ENCODE results near the genes HSP90AB1, SPATS1 and PLA2G7.

DNA sequence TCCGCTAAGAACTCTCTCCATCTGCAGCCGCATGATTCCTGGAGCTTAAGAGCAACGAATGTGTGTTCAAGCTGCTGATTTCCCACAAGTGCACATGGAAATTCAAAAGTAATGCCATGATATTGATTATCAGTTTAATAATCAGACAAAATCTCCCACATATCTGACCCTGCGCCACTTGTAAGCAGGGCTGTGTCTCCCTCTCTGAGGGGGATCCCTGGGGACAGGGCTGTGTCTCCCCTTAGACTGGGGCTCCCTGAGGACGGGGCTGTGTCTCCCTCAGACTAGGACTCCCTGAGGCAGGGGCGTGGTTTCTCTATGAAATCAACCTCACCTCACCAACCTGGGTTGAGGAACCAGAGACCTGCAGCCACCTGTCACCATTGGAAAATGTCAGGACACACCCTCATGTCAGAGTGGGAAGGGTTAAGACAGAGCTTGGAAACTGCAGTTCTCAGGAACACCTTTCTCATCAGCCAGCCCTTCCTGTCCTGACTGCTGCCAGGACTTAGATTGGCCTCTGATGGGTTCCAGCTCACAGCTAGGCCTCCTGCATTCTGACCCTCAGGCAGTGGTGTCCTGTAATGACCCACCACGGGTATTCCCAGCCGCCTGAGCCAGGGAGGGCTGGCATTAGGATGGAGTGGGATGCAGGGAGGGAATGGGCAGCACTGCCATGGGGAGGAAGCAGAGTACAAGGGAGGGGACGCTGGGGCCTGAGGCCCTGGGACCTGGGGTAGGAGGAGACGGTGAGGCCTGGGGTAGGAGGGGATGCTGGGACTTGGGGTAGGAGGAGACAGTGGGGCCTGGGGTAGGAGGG, 76.4 kb downstream of the MRPL14 start:
- RRBS, result no CpG with 5 or more reads among the region's 10 CpGs

GRCh38 chr6:44056736-44057289, 70.4 kb downstream of the MRPL14 start:
- RRBS, result no CpG with 5 or more reads among the region's 11 CpGs

DNA sequence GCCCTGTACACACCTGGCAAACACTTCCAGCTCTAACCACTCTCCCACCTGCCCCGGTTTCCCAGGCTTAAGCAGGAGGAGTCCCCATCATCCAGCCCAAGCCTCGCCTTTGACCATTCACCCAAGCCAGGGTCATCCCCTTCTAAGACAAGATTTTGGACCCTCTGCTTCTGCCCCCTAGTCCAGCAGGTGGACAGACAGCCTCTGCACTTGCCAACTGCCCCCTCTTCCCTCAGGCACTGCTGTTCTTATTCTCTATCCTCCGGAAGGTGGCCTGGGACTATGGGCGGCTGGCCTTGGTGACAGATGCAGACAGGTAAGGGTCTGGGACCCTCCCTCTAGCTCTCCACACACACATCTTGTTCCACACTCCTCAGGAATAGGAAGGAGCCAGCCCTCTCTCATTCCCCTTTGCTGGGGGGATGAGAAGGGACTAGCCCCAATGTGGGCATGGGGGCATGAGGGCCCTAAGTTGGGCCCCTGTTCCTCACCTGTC, 7.5 kb downstream of the TMEM63B start:
- RRBS, result no CpG with 5 or more reads among the region's 4 CpGs

- RRBS, result no CpG with 5 or more reads among the region's 2 CpGs
Measured at GRCh38 chr6:44170062-44170261, 11.3 kb downstream of the CAPN11 start.

DNA sequence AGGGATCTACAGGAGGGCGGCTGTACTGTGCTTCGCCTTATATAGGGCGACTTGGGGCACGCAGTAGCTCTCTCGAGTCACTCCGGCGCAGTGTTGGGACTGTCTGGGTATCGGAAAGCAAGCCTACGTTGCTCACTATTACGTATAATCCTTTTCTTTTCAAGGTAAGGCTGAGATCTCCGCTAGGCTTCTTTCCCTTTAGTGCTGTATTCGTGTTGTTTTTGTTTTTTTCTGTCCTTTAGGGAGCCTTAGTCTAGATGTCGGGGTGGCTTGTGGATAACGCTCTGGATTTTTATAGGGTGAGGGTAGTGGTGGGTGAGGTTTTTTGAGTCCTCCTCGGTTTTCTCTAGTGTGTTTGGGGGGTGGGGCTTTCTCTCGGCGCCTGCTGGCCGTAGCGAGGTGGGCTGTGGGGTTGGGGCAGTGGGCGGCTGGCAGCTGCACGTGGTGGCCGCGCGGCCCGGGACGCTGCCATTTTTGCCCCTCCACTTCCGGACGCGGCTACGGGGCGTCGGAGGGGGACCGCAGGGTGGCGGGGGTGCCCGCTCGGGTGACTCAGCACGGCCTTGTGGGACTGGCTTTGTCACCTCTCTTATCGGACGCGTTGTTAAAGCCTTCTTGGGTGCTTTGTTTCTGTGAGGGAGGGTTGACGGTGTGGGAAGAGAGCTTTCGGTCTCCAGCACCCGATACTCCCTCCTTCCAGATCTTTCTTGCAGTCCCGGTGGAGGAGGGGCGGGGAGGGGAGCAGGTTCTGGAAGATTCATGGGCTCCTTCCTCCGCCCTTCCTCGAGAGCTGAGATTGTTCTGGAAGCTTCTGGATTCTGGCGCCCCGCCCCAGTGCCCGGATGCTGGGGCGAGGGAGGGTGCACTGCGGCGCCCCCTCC, at the start of gene HSP90AB1:
HSP90AB1 (plus strand) TSS at position 70 of the 881 bp plus-strand sequence.
- RRBS, result 1% methylated on average over 4 of the region's 53 CpGs

DNA sequence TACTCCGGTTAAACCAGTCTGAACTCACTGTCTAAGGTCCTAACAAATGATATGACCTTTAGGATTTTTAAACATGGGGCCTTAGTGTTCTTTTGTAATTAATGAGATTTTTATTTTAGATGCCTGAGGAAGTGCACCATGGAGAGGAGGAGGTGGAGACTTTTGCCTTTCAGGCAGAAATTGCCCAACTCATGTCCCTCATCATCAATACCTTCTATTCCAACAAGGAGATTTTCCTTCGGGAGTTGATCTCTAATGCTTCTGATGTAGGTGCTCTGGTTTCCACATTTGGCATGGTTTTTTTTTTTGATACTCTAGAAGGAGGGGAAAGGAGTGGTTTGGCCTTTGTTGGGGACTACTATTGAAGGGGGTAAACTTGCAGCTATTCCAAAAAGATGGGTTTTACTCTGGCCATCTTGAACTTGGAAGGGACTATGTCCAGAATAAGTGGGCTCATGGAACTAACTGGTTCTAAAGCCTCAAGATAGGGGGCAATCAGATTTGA, 1.7 kb downstream of the HSP90AB1 start:
- RRBS, result no CpG with 5 or more reads among the region's 2 CpGs

- RRBS, result no CpG with 5 or more reads among the region's 15 CpGs
Measured at GRCh38 chr6:44254252-44255239, 2.8 kb downstream of the SLC35B2 start.

GRCh38 chr6:44332378-44333090, 9.9 kb upstream of the SPATS1 start:
- RRBS, result no CpG with 5 or more reads among the region's 9 CpGs

- RRBS, result 6% methylated on average over 11 of the region's 34 CpGs
Measured at GRCh38 chr6:44342414-44342924, at the start of gene SPATS1. Gene SPATS1 (plus strand): TSS chr6:44342650.

GRCh38 chr6:44381730-44382296, 5.7 kb upstream of the CDC5L start:
- RRBS, result no CpG with 5 or more reads among the region's 3 CpGs

- RRBS, result no CpG with 5 or more reads among the region's 3 CpGs
Measured at GRCh38 chr6:44384152-44384351, 3.5 kb upstream of the CDC5L start.

DNA sequence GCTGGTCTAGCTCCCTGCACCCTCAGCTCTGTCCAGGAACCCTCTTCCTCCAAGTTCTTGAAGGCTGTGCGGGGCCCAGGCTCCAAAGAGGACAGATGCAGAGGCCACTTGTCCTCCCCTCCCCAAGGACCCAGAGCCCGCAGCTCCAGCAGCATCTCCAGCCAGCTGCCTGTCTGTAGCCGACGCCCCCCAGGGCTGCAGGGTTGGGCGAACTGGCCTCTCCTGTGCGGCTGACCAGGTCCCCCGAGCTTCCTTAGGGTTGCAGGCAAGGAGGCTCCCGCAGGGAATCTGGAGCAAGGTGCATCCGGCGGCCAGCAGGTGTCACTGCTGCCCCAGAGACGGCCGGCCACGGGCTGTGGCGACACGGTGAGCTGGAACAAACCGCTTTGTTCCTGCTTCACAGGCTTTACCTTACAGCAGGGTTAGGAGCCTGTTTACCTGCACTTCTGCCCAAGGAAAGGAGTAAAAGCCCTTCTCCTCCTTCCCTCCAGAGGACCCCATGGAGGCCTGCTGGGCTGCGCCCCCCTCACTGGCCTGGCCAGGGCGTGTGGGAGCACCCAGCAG, 88.1 kb downstream of the CDC5L start:
- RRBS, result 0% methylated on average over 2 of the region's 18 CpGs

DNA sequence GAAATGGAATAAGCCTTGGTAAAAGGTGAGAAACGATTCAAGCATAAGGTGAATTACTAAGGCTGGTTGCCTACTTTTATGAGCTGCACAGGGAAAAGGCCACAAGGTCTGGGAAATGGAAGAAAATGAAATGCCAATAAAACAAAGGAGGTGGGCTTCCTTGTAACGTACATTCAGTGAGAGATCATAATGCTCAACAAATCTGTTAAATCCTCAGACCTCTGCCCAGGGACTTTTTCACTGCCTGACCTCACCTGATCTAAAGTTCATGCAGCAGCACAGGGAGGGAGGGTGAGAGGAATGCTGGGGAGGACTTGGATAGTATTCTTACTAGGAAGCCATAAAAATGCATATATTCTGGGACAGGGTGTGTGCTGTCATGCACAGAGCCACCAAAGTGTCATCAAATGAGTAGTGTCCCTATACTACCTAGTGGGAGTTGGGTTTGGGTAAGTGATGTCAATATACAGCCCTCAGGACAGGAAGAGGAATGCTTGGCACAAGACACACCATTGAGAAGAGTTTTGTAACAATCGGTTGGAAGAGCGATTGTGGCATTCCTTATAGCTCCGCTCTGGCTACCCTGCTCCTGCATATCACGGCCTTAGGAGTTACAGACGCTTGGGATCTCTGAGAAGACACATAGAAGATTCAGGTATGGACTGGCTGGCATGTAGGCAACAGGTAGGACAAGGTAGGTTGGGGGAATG, 32.6 kb downstream of the CLIC5 start:
- RRBS, result no CpG with 5 or more reads among the region's 7 CpGs

- RRBS, result no CpG with 5 or more reads among the region's 2 CpGs
Measured at GRCh38 chr6:46323521-46323847, 152.7 kb upstream of the ENPP5 start.

DNA sequence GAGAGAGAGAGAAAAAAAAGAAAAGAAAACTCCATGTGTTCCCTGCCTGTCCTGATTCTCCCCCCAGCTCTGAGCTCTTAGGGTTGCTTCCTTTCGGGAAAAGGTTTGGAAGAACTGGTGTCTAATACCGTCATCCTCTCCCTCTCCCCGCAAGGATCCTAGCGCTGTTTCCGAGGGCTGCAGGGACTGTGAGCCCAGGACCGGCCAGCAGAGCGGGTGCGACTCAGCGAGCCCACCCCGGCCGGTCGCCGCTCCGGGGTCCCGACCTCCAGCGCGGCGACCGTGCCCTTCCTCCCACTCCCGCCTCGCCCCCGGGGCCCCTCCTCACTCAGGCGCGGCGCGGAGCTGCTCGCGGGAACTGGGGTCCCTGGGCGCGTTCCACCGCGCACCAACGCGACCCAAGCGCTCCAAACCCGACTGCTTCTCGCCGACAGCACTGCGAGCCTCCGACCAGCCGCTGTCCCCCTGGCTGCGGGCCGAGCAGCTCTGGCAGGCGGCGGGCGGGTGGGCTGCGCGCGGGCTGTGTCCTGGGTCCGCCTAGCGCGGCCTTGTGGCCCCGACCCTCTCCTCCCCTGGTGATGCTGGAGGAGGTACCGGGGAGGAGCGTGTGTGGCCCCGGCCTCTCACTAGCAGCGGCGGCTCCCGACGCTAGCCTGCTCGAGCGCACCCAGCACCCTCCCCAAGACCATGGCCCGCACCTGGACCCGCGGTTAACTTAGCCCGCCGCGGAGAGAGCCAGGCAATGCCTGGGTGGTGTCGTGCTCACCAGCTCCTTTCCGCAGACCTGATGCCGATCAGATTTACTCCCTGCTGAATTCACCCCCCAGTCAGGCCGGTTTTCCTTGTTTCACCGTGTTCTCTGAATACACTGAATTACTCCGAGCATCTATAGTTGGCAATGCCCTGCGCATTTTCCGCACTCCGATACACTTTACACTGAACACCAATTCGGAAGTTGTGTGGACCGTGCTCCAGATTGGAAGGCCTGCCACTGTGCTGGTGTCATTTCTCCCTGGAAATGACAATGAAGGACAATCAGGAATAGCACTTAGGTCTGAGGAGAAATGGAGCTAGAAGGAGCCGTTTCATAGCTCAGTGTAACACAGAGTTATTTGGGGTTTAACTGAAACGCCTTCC, at the start of gene PLA2G7:
PLA2G7 (minus strand) TSS at position 524 of the 1,137 bp plus-strand sequence.
- RRBS, result 2% methylated on average over 14 of the region's 81 CpGs

DNA sequence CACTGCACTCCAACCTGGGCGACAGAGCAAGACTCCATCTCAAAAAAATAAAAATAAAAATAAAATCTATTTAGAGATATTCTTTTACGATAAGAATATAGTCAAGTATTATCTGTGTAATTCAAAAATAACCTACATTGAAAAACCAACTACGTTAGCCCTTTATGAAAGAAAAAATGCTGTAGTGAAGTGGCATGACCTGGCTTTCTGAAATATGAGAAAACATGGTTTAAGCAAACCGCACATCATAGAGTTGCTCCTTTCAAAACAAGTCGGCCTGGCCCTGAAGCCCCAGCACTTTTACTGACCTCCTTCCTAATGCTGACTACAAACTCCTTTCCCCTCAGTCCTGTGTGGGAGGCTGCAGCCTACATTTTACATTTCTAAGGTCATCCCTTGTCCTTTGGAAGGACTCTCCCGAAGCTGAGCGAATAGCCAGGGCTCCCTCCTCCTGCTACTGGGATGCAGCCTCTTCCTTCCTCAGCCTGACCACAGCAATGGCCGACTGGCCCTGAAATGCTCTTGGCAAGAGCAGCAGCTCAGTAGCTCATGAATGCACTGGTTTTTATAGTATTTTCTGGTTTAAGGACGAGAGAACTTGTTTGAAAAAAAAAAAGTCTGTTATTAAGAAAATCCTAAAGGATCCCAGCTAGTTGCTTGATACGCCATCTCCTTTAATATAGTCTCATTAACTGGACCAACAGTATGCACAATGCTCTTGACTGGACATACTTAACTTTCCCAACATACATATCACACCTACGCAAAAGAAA, 730 bp downstream of the ADGRF5 start:
- RRBS, result no CpG with 5 or more reads among the region's 11 CpGs

- RRBS, result no CpG with 5 or more reads among the region's 7 CpGs
Measured at GRCh38 chr6:47116379-47116978, 74.3 kb upstream of the ADGRF1 start.

DNA sequence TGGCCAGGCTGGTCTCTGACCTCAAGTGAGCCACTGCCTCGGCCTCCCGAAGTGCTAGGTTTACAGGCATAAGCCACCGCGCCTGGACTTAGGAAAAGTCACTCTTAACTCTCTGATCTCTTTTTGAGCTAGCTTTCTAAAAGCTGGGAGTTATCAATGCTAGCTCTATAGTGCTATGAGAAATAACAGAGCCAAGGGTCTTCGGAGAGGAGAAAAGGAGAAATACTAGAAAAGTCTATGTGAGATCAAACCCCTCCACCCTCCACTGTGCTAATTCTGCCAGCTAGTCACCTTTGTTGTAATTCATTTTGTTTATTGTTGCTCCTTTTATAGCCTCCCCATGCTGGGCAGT, 90.3 kb upstream of the ADGRF1 start:
- RRBS, result no CpG with 5 or more reads among the region's 5 CpGs

- RRBS, result no CpG with 5 or more reads among the region's 4 CpGs
Measured at GRCh38 chr6:47203376-47204020, 106.2 kb downstream of the TNFRSF21 start.

DNA sequence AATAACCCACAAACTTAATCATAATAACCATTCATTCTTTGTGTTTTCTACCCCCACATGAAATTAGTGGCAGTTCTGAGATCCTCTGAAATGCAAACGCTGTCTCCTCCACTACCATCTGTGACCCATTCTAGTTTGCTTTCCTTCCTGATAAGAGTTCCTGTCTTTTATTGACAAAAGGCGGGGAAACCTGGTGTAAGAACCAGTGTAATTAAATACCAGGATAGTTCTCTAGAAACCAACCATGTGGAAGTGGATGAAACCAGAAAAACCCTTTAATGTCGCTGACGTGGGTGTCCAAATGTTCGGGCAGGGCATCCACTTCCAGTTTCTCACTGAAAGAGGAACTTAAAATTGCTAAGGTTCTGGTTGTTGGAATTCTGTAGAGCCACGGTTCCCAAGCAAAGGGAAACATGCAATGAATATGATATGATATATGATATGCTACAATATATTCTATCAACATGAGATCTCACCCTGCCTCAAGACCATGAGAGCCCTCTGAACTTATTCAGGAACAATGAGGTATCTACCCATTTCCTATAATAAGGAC, 79.1 kb downstream of the TNFRSF21 start:
- RRBS, result no CpG with 5 or more reads among the region's 6 CpGs

All from retinal pigment epithelial cell (primary cell).